Endodermal cell (in vitro differentiated cells): ENCODE results near the genes TTC1 and SLU7.

DNA sequence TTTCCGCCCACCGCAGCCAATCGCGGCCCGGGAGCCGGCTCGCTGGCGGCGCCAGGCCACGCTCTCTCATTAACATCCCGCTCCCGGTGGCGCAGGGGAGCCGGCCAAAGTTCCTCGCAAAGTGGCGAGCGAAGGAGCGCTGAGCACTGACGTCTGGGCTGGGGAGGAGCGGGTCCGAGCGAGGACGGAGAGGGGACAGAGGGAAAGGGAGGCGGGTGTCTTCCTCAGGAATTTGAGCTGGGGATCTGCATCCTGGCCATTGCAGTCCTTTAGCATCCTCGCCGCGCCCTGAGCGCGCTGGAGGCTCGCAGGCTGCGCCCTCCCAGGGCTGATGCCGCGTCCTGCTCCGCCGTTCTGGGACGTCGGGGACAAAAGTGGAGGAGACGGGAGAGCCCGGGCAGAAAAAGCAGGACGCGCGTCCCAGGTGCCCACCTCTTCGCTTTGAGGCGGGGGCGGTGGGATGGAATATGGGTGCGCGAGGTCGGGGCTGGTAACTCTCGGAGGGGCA lies 753 bp upstream of the EBF1 start:
- PRO-cap = bidirectional peak, plus-strand start at position 69 of the sequence, minus-strand start outside the sequence

DNA sequence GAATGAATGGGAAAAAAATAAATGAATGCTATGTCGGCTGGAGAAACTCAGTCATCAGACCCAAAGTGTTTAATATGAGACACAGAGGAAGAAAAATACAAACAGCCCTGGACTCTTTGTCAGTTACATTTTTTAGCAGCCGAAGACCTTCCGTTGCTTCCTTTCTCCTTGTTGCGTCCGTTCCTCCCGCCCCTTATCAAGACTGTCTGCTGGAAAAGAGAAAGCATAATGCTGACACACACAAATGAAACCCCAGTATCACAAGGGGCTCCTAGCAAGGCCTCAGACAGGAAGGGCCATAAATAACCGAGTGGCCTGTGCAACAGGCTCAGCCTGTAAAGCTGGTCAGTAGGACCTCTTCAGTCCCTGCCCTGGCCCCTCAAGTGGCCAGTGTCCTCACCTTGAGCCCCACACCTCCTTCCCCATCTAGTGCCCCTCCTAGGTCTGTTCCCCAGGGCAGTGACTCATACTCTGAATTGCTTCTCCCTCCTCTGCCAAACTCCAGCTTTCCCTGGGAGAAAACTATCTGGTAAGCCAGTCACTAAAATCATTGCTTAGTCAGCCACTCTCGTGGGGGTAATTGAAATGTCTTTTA lies 174.5 kb upstream of the IL12B start:
- PRO-cap = no peak

DNA sequence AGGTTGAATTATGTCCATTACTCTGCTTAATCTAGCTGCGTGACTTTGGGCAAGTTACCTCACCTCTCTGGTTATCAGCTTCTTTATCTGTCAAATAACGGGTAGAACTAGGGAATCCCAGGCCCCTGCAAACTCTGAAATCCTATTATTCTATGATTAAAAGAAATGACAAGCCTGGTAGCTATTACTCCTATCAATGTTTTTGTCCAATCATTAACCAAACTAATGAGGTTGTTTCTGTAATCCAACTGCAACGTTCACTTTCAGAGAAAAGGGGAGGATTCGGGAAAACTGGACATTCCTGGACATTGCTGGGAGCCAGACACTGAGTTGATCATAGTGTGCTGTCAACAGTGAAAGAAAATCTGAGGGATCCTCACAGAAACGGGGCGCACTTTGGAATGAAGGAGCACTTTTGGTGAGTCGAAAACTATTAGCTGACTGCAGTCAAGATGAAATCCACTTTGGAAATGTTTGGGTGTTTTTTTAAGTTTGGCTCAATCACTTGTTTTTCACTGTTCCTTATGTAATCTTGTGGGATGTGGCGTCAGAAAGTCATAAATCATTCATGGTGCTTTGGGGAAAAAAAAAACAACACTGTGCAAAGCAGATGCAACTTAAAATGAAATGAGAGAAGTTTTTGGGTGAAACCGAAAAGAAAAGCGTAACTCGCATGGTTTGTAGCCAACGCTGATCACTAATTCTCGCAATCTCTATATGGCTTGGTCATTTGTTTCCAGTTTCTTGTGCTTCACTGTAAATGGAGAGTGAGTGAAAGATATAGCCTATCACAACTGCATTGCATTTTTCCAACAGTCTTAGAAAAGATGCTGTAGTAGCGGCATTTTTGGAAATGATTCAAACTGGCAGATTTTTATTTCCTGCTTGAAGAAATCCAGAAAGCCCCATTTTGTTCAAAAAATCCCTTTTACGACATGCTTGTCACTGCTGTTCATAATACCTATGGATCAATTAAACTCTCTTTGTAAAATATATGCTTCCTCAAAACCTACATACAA lies 51.2 kb upstream of the ADRA1B start:
- PRO-cap = no peak

GRCh38 chr5:159911237-159911648 lies 5.0 kb upstream of the ADRA1B start:
- PRO-cap = no peak

DNA sequence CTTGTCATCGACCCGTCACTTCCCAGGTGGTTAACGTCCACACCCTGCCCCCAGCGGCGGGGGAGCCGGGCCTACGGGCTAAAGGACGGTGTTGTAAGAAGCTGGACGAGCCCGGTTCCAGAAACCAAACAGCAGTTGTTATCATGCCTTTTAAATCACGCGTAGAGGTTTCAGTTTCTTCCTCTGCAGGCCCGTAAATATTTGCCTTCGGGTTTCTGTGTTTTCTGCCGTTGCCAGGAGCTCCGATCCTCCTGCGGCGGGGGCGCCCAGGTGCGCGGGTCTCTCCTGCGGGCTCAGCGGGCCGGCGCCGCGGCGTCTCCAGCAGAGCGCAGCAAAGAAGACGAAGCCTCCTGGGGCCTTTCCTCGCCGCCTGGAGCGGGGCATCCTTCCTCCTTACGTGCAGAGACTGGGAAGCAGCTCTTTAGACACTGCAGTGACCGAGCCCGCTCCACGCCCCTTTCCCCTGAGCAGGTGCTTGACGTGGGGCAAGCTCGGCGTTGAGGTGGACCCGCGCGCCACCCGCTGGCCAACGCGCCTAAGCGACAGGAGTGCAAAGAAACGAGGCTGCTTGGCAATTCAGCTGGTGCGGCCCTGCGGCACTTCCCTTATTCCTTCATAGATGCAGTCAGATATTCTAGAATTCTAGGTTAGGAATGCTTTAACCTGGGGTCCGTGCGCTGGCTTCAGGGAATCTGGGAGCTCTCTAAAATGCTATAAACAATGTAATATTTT lies 21.7 kb upstream of the TTC1 start:
- PRO-cap = unidirectional peak, minus-strand start at position 408 of the sequence

DNA sequence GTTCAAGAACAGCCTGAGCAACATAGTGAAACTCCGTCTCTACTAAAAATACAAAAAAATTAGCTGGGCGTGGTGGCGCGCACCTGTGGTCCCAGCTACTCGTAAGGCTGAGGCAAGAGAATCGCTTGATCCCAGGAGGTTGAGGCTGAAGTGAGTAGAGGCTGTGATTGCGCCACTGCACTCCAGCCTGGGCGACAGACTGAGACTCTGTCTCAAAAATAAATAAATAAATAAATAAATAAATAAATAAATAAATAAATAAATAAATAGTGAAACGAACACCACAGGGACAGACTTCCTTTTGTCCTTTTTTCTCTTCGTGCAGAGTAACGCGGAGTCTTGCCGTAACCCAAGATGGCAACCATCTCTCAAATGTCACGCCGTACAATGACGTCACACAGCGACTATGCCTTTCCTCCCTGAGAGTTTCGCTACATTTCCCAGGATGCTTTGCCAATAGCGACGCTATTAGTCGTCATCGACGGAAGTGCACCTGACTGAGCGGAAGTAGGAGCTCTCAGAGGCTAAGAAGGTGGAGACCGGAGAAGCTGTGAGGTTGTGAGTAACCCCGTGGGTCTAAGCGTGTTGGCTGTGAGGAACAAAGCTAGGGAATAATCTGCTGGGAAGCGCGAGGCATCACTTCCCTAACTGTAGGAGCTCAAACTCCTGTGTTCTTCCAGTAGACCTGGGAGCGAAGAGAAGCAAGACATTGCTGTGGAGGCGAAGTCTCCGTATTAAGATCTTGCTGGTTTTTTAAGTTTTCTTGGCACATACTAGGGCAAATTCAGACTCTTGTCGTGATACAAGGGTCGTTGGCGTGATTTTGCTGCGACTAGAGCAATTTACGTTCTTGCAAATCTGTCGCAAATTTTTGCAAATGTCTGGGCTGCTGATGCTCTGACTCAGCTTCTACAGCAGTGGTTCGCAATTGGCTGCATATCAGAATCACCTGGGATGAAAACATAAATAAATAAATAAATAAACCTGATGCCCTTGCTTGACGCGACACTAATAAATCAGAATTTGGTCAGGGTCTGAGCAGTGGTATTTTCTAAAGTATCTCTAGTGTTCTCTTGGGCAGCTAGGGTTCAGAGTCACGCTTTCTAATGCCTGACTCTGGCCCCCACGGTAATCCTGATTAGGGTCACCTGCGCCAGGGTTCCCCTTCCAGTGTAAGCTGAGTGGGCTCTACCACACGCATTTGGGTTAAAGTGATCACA lies at the start of gene TTC1:
Gene TTC1 (plus strand): TSS at position 504 of the 1,220 bp plus-strand sequence.
- PRO-cap = bidirectional peak, plus-strand start at position 527 of the sequence, minus-strand start at position 389 of the sequence; bidirectional peak, plus-strand start at position 905 of the sequence, minus-strand start at position 825 of the sequence; unidirectional peak, minus-strand start at position 1,108 of the sequence

GRCh38 chr5:160036161-160036585 lies 27.2 kb downstream of the TTC1 start:
- PRO-cap = no peak

GRCh38 chr5:160080313-160080871 lies 38.9 kb downstream of the PWWP2A start:
- PRO-cap = bidirectional peak, plus-strand start at chr5:160080696, minus-strand start at chr5:160080538

DNA sequence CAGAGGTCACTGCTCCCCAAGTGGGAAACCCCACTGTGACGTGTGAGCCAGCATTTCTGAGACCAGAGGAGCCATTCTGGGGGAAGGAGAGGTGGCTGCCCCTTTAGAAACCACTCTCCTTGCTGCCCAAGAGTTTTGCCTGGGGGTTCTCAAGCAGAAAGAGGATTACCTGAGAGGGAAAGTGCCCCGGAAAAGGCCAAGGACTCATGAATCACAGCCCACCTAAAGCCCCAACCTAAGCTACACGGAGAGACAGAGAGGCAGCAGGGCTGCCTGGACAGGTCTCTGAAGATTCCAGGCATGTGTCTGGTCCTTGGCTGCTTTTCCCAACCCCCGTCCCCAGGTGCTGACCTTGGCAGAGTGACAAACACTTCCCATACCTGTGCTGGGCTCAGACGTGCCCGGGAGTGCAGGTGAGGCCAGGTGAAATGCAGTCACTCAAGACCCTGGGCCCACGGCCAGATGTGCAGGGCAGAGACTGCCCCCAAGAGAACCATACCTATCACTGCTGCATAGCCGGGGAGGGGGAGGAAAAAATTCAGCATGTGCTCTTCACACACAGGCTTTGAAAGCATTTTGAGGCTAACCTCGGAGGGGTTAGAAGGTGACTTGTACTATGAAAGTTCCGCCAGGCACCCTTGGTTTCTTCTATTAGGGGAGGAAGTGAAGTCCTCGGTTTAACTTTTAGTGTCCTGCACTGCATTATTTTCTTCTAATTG lies 22.7 kb downstream of the CCNJL start:
- PRO-cap = no peak

- PRO-cap = unidirectional peak, plus-strand start at chr5:160370332; unidirectional peak, plus-strand start at chr5:160370359
Measured at GRCh38 chr5:160370232-160370502, 259 bp downstream of the C1QTNF2 start.

DNA sequence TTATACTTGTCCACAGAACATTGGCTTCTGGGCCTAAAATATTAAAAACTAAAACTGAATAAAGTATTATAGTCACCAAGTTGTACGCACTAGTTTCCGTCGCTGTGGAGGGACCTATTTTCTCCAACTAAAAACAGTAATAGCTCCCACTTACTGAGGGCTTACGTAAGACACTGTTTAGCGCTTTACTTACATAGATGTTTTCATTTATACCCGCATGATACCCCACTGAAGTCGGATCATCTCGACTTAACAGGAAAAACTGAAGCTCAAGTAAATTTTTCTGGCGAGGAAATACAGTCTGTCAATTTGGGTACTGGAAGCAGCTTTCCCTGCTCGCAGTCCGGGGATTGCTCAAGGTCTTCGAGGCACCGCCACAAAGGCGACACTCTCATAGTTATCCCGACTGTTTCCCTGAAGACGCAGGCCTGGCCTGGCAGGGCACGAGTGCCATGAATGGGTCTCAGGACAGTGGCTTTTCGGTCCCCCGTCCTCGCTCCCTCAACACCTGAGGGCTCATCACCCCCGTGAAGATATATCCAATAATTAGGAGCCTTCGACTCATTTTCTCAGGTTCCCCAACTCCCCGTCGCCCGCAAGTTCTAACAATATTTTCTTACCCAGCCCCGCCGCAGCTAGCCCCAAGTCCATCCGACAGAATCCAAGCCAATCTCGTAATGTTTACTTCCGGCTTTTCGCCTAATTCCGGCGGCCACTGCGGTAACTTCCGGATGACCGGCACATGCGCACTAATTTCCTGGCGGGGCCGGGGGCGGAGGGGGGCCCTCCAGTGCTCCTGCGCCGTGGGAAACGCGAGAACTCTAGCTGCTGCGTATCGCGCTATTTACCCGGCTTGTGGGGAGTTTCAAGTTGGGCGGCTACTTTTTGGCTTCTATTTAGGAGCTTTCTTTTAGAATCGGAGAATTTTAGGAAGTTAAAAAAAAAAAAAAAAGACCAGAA lies at the start of gene SLU7:
Gene SLU7 (minus strand): TSS at position 679 of the 960 bp plus-strand sequence.
- PRO-cap = bidirectional peak, plus-strand start at position 417 of the sequence, minus-strand start at position 435 of the sequence; bidirectional peak, plus-strand start at position 861 of the sequence, minus-strand start at position 679 of the sequence

GRCh38 chr5:160615777-160616250 lies 194.2 kb downstream of the PTTG1 start:
- PRO-cap = no peak

- PRO-cap = no peak
Measured at GRCh38 chr5:162384378-162384638, 316.7 kb downstream of the GABRG2 start.

DNA sequence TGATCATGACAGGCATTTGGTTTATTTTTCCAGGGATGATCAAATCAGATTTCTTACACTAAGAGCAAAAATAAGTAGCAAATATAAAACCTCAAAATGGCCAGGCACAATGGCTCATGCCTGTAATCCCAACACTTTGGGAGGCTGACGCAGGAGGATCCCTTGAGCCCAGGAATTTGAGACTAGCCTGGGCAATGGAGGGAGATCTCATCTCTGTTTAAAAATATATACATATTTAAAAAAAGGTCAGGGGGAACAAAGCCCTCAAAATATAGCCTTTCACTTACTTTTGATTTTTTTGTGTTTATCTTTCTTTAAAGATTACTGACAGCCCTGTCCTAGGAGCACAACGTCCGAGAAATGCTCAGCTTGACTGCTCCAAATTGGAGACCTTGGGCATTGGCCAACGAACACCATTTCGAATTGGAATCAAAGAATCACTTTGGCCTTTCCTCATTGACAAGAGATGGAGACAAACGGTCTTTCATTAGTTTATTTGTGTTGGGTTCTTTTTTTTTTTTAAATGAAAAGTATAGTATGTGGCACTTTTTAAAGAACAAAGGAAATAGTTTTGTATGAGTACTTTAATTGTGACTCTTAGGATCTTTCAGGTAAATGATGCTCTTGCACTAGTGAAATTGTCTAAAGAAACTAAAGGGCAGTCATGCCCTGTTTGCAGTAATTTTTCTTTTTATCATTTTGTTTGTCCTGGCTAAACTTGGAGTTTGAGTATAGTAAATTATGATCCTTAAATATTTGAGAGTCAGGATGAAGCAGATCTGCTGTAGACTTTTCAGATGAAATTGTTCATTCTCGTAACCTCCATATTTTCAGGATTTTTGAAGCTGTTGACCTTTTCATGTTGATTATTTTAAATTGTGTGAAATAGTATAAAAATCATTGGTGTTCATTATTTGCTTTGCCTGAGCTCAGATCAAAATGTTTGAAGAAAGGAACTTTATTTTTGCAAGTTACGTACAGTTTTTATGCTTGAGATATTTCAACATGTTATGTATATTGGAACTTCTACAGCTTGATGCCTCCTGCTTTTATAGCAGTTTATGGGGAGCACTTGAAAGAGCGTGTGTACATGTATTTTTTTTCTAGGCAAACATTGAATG lies 12.8 kb downstream of the MAT2B start:
- PRO-cap = no peak

- PRO-cap = no peak
Measured at GRCh38 chr5:163741752-163742125, 236.3 kb downstream of the MAT2B start.

GRCh38 chr5:166073938-166074299 lies 904.9 kb upstream of the TENM2 start:
- PRO-cap = no peak

- PRO-cap = no peak
Measured at GRCh38 chr5:167820053-167821340, 470.9 kb upstream of the WWC1 start.

DNA sequence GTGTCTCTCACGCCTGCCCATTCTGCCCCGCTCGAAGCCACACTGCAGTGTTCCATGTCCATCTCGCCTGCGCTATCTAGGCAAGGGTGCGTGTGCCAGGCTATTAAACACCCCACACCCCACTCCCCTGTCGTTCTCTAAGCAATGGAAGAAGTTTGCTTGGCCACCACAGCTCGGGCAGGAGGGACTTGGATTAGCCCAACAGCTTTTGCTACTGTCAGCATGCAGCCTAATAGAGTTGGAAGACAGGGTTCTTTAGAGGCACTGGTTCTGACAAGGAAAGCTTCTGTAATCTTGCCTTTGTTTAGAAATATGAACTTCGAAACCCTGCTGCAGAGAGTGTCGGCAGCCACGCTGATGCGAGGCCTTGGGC lies 268.6 kb upstream of the WWC1 start:
- PRO-cap = no peak

DNA sequence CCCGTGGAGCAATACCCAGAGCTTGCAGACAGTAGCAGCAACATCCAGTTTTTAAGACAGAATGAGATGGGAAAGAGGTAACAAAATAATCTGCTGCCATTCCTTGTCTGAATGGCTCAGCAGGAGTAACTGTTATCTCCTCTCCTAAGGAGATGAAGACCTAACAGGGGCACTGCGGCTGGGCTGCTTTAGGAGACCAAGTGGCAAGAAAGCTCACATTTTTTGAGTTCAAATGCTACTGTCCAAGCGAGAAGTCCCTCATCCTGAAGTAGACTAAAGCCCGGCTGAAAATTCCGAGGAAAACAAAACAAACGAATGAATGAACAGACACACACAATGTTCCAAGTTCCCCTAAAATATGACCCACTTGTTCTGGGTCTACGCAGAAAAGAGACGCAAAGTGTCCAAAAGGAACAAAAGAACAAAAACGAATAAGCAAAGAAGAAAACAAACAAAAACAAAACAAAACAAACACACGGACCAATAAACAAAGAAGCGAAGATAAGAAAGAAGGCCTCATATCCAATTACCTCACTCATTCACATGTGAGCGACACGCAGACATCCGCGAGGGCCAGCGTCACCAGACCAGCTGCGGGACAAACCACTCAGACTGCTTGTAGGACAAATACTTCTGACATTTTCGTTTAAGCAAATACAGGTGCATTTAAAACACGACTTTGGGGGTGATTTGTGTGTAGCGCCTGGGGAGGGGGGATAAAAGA lies 28.6 kb upstream of the WWC1 start:
- PRO-cap = no peak

DNA sequence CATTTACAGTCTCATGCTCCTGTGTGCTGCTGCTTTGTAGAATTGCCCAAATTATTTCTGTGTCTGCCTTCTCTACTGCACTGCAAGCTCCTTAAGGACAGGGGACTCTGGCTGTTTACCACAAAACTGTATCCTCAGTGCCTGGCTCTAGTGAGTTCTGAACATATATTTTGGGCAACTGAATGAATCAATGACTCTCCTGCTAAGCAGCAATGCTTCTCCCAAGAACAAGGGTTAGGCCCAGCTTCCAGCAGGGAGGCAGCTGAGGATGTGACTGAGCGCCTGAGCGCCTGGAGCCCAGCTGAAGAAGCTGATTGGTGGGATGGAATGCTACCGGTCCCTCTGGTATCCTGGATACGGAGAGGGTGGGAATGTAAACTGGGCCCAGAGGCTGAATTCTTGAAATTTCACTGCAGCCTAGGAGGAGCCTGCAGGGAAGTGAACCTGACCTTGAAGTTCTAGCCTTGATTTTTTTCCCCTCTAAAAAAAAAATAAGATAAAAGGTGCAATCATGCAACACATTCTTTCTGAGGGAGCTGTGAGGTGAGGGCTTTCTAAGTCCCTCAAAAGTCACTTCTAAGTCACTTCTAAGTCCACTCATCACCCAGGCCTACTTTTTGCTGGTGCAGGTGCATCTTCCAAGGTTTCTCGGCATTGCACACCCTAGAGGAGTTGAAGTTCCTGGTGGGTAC lies 43.3 kb downstream of the WWC1 start:
- PRO-cap = unidirectional peak, minus-strand start at position 276 of the sequence